Measurements from ENCODE around the gene GCNT4.

GRCh38 chr5:73274638-73275759 is 102.0 kb downstream of the TMEM174 start:
- RAMPAGE, long total RNA = no peak
- RRBS = no CpG with 5 or more reads among the region's 20 CpGs

- RAMPAGE, long total RNA = no peak
- RRBS = no CpG with 5 or more reads among the region's 6 CpGs
These were observed 3.8 kb downstream of the BTF3 start for GRCh38 chr5:73502048-73502434.

- RAMPAGE, long total RNA = no peak
- RRBS = no CpG with 5 or more reads among the region's 6 CpGs
These were observed 28.3 kb downstream of the ARHGEF28 start for GRCh38 chr5:73653896-73655159.

GRCh38 chr5:73813835-73814235 is 187.8 kb downstream of the ARHGEF28 start:
- RAMPAGE, long total RNA = no peak
- RRBS = no CpG with 5 or more reads among the region's 1 CpG

DNA sequence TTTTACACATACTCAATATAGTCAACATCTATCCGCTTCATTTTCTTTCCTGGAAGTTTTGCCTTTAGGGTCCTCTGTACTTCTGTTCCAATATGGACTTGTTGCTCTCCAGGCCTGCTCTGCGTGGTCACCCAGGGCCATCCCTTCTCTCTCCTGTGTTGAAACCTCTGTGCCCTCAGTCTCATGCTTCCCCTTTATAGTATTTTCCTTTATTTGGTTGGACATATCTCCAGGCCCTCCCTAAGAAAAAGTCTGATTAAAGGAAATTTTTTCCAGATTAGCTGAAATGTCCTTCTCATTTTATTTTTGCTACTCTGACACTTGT is 304.7 kb downstream of the ARHGEF28 start:
- RAMPAGE, long total RNA = no peak
- RRBS = no CpG with 5 or more reads among the region's 2 CpGs

DNA sequence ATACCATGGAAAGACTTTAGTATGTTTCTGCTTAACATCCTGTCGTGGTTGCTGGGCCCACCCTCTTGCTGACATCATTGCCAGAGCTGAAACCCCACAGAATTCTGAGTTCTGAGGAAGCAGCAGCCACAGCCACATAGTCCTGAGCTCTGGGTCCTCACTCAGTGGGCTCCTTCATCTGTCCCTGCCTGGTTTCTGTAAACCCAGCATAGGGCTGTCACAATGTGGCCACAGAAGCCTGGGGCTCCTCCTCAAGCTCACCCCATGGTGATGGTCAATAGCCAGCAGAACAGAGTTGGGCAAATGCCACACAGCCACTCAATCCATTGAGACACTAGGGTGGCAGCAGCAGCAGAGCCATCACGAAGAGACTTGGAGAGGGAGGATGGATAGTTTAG is 441.4 kb downstream of the ENC1 start:
- RAMPAGE, long total RNA = no peak
- RRBS = no CpG with 5 or more reads among the region's 2 CpGs

DNA sequence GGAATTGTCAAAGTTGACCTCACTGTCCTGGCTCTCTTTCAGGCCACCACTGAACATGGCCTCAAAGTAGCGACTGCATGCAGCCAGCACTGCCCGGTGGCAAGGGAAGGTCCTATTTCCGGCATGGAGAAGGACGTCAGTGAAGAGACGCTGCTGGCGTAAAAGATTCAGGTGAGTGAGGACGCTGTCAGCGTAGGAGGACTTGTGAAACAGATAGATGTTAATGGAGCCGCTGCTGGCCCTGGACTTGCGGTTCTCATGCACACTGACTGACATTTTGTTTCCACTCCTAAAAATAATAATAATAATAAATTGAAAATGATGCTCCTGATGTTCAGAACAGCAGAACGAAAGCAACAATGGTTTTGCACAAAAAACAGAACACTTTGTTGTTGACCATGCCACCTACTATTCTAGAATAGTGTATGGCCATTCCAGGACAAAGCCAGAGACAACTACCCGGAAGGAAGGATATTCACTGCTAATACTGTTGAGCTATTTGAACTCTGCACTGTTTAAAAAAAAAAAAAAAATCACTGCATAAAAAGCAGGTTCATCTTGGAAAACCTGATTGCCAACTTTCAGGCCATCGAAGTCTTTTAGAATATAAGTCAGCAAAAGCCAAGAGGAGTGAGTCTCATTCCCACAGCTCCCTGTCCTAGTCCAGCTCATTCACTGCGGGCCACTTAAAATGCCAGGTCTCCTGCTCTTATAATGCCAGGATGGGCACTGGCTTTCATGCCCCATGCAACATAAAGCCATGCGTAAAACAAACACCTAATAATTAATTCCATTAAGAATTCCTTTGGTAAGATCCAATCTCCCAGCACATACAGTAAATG is 4.1 kb downstream of the ENC1 start:
- RAMPAGE, long total RNA = no peak
- RRBS = no CpG with 5 or more reads among the region's 15 CpGs

DNA sequence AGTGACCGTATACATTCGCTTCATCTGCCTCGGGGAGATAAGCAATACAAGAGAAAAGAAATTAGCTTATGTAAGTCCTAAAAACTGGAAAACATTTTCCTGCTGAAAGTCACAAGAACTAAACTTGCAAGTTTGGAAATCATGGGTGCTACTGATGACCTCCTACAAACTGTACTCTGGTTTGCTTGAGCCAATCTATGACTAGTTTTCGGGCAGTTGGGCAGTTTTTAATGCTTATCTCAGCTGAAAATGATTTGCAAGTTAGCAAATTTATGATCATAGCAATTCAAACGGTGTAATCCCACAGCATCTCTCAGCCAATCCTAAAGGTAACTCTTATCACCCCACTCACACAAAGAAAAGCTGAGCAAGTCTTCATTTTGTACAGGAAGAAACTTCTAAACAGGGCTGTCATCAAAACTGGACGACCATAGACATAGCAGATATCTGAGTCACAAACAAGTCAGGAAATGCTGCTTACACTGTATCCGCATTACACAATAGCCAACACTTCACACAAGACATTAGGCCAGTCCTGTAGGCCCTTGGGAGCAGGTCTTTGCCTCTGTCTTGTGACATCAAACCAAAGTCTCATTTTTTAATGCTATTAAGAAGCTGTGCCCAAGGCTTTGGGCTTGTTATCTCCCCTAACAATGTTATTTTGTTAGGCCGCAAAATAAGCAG is 2.6 kb upstream of the ENC1 start:
- RAMPAGE, long total RNA = no peak
- RRBS = no CpG with 5 or more reads among the region's 8 CpGs

DNA sequence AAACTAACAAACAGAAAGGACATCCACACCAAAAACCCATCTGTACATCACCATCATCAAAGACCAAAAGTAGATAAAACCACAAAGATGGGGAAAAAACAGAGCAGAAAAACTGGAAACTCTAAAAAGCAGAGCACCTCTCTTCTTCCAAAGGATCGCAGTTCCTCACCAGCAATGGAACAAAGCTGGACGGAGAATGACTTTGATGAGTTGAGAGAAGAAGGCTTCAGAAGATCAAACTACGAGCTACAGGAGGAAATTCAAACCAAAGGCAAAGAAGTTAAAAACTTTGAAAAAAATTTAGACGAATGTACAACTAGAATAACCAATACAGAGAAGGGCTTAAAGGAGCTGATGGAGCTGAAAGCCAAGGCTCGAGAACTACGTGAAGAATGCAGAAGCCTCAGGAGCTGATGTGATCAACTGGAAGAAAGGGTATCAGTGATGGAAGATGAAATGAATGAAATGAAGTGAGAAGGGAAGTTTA is 22.3 kb downstream of the HEXB start:
- RAMPAGE, long total RNA = no peak
- RRBS = no CpG with 5 or more reads among the region's 6 CpGs

- RAMPAGE, long total RNA = no peak
- RRBS = 1% methylated on average over 4 of the region's 10 CpGs
These were observed 589 bp downstream of the GFM2 start for GRCh38 chr5:74766282-74766773.

- RAMPAGE, long total RNA = no peak
- RRBS = 15% methylated on average over 2 of the region's 9 CpGs
These were observed 69.1 kb upstream of the FAM169A start for GRCh38 chr5:74935137-74935743.

GRCh38 chr5:75052287-75053478 is at the start of gene GCNT4:
Gene GCNT4, minus strand, starts transcription at chr5:75052558.
- RAMPAGE, long total RNA = no peak
- RRBS = 1% methylated on average over 53 of the region's 138 CpGs

GRCh38 chr5:75348011-75348448 is 11.0 kb downstream of the HMGCR start:
- RAMPAGE, long total RNA = no peak
- RRBS = no CpG with 5 or more reads among the region's 1 CpG

DNA sequence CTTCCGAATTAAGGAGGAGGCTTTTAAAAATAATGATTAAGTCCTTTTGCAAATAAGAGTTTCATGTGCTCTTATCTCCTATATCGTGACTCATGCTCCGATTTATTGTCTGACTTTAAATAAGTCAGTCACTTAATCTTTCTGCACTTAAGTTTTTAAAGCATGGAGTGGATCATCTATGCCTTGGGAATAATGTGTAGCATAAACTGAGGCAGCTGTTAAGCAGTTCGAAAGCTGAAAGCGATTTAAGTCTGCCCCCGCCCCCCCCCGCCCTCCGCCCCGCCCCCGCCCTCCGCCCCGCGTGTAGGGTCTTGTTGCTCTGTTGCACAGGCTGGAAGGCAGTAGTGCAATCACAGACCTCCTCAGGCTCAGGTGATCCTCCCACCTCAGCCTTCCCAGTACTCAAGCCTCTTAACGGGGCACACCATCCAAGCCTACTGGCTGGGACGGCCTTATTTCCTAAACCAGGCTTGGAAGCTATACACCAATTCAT is 852 bp downstream of the ANKDD1B start:
- RAMPAGE, long total RNA = no peak
- RRBS = no CpG with 5 or more reads among the region's 15 CpGs

DNA sequence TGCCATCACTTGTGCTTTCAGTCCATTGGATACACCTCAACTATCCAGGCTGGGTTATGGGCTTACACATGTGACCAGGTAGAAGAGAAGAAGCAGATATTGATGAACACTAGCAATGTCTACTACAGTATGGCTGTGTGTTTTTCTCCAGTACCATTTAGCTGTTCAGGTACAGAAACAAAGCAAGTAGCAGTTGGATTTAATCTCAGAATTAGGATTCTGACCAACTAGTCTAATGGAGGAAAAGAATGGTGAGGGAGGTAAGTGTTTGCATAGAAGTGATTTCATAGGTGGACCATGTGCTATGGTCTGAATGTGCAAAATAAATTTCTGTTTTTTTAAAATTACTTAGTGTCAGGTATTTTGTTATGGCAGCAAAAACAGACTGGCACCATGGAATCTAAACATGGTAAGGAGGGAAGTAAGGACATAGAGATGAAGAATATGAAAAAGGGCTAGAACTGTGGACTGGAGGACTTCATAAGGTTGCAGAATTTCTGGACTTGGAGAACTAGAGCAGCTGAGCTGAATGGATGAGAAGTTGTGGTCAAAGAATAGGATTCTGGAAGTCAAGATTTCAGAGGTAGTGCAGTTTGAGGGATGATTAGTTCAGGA is 3.5 kb downstream of the ANKDD1B start:
- RAMPAGE, long total RNA = no peak

DNA sequence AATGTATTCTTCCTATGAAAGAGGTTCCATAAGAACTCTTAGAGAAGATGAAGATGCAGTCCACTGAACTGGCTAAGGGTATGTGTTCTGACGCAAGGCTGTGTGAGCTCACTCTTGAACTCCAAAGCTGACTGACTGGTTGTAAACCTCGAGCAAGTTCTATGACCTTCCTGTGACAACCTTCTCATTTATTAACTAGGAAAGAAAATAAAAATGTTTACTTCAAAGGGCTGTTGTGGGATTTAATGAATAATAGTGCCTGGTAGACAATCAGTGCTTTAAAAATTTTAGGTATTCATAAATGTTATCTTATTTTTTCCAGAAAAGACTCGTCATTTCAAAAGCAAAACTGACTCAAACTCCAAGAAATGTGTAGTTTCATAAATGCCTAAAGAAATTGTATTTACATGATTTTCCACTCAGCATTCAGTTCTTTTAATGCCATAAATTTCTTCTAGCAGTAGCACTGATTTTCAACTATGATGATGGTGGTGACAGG is 46.5 kb downstream of the POC5 start:
- RAMPAGE, long total RNA = no peak
- RRBS = no CpG with 5 or more reads among the region's 3 CpGs

- RAMPAGE, long total RNA = no peak
- RRBS = no CpG with 5 or more reads among the region's 2 CpGs
These were observed 137.6 kb downstream of the SV2C start for GRCh38 chr5:76220780-76221250.

- RAMPAGE, long total RNA = no peak
- RRBS = no CpG with 5 or more reads among the region's 6 CpGs
These were observed 16.6 kb upstream of the IQGAP2 start for GRCh38 chr5:76386432-76386948.

DNA sequence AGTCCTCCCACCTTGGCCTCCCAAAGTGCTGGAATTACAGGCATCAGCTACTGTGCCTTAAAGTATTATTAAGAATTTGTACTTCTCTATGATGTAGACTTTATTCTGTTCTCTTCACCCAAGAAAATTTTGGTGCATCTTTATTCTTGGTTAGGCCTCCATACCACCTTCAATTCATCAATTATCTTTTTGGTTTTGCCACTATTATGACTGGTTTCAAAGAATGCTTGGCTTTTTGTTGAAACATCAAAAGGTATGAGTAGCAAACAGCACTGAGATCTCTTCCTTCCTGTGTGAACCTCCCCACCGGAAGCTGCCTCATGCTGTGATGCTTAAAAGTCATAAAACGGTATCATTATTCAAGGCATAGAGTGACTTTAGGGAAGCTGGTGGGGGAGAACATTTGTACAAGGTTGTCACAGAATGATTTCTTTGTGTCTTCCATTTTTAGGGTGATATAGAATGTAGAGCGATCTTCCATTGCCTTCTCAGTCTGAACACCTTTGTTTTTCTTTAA is 70.6 kb downstream of the IQGAP2 start:
- RAMPAGE, long total RNA = no peak
- RRBS = no CpG with 5 or more reads among the region's 3 CpGs

- RAMPAGE, long total RNA = no peak
- RRBS = no CpG with 5 or more reads among the region's 3 CpGs
These were observed 13.7 kb upstream of the F2RL2 start for GRCh38 chr5:76636774-76637359.